Skeletal muscle cell (primary cell): ENCODE data around the gene SERPINB9.

DNA sequence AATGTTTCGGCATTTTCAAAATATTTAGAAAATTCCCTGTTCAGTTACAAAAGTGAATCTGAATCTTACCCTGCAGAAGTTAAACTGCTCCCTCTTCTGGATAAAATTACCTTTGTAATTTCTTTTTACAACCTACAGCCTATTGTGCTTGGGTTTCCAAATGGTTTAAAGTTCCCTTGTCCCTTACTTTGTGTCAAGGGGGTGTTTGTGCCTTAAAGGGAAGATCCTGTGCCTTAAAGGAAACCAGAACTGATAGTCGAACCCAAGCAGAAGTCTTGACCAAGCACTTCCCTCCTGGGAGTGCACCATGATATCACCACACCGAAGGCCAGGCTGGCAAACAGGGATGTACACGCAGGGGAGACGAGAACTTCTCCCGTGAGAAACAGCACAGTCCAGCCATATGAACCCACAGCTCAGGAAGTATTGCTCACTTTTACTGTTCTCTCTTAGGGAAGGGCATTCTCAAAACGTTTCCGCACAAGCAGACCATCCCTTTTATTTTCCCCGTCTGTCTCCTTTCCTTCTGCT lies 12.6 kb upstream of the SERPINB1 start:
- RRBS: no CpG with 5 or more reads among the region's 9 CpGs

DNA sequence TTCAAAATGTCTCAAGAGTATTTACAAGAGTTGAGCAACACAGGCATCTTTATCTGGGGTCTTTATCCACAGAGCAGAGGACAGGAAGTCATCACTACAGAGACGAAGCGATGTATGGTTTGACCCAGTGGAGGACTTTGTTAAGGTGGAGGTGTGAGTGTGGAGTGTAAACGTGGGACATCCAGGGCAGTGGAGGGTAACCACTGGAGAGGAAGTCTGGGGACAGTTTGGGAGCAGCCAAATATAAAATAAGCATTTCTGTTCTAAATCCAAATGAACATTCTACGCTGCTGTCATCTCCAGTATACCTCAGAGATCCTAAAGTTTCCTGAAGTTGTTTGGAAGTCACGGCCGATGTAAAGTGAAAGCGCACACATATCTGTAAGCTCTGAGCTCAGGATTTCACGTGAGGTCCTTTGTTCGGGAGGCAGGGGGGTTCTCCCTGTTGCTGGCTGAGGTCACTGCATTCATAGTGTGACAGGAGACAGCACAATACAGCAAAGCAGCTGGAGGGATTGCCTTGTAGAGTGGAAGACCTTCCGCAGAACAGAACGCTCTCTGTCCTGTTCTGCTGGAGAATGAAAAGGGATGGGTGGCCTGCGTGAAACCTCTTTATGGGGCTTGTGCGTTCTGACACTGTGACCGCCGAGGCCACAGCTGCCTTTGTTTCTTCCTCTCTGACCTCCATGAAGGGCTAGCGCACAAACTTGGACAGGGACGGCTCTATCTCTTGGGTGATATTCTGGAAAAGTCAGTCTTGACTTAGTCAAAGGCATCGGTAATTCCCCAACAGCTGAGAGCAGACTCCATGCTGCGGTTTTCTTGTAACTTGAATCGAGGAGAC lies 13.3 kb upstream of the SERPINB1 start:
- RRBS: no CpG with 5 or more reads among the region's 20 CpGs

GRCh38 chr6:2903151-2903790 lies at the start of gene SERPINB9:
Gene SERPINB9 (minus strand): TSS chr6:2903309.
- RRBS: 18% methylated on average over 4 of the region's 63 CpGs

DNA sequence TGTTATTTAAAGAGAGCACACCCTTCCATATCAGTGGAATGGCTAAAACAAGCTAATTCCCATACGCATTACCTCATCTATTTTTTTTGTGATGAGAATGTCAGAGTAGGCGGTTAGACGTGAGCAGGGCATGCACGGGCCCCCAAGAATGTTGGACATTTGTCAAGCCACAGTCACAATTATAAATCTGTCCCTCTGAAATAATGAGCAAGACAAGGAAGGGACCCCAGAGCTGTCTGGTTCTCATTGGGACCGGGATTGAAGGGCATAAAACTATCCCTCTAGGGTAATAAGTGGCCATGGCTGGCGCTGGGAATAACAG lies 33.0 kb downstream of the SERPINB6 start:
- RRBS: no CpG with 5 or more reads among the region's 6 CpGs

DNA sequence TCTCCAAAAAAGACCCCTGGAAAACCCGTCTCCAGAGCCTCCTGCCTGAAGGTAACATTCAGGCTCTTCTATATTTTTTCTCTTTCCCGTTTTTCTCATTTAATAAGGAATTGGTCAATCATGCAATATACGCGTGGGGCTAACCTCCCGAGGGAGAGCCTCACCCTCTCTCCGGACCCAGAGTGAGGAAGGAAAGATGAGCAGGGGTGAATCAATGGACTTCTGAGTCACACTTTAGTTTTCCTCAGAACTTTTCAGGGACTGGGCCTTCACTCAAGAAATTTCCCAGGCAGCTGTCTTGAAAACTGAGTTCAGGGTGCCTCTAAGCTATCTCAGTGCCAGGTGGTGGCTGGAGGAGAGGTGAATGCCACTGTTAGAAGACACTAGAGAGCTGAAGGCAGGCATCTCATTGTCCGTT lies 5.1 kb upstream of the SERPINB6 start:
- RRBS: no CpG with 5 or more reads among the region's 7 CpGs

- RRBS: no CpG with 5 or more reads among the region's 10 CpGs
Measured at GRCh38 chr6:2990985-2991544, 8.6 kb upstream of the NQO2 start.

DNA sequence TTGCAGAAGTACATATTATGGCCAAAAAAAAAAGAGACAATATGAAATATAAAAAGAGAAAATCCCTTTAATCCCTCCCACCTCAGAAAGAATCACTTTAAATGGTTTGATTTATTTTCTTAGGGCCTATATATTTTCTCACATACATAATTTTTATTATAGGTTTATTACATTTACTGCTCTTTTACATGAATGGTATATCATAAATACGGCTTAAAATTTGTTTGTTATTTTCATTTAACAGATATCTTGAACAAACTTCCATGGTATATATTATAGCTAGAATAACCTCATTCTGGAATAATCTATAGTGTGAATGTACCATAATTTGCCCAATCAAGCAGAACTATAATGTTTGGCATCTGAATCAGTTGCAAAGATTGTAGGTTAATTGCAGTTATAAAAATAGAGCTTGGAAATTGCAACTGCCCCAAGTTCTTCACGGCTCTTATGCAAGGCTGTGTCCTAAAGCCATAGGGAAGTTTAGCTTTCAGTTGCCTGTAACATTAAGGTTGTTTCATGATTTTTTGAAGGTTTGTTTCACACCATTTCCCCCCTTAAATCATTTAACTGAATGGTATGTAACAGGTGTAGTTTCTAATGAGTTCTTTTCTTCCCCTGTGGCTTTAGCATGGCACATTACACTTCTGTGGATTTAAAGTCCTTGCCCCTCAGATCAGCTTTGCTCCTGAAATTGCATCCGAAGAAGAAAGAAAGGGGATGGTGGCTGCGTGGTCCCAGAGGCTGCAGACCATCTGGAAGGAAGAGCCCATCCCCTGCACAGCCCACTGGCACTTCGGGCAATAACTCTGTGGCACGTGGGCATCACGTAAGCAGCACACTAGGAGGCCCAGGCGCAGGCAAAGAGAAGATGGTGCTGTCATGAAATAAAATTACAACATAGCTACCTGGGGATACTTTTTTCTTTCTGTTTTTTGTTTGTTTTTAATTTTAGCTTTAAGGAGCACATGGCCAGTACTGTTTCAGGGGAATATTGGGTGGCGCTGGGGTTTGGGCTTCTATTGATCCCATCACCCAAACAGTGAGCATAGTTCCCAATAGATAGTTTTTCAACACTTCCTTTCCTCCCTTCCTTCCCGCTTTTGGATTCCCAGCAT lies 19.5 kb downstream of the NQO2 start:
- RRBS: no CpG with 5 or more reads among the region's 10 CpGs

DNA sequence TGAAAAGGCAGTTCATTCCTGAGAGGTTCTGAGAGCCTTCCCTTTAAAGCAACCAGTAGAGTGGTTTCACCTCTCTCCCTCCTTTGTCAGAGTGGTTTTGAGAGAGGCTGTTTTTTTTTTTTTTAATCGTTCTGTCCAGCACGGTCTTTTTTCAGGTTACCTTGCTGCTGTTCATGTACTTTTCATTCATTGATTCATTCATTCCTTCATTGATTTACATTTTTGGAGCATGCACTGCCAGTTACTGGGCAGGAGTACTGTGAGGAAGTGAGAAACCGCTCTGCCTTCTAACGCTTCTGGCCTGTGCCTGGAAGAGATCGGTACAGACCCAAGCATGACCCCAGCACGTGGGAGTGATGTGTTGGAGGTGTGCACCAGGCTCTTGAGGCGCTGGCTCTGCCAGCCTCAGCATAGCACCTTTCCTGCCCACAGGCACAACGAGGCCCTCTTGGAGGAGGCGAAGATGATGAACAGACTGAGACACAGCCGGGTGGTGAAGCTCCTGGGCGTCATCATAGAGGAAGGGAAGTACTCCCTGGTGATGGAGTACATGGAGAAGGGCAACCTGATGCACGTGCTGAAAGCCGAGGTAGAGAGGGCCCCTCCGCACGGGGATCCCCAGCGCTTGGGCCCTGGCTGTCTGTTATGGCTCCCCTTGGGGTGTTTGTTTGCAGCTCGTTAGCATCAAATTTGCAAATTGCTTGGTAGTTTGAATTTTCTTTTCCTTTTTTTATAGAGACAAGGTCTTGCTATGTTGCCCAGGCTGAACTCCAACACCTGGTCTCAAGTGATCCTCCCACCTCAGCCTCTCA lies 9.3 kb downstream of the RIPK1 start:
- RRBS: no CpG with 5 or more reads among the region's 17 CpGs

GRCh38 chr6:3105309-3106060 lies 13.0 kb upstream of the BPHL start:
- RRBS: no CpG with 5 or more reads among the region's 8 CpGs

- RRBS: no CpG with 5 or more reads among the region's 34 CpGs
Measured at GRCh38 chr6:3268905-3270068, 10.5 kb downstream of the PSMG4 start.

GRCh38 chr6:3276279-3277117 lies 17.8 kb downstream of the PSMG4 start:
- RRBS: no CpG with 5 or more reads among the region's 20 CpGs

DNA sequence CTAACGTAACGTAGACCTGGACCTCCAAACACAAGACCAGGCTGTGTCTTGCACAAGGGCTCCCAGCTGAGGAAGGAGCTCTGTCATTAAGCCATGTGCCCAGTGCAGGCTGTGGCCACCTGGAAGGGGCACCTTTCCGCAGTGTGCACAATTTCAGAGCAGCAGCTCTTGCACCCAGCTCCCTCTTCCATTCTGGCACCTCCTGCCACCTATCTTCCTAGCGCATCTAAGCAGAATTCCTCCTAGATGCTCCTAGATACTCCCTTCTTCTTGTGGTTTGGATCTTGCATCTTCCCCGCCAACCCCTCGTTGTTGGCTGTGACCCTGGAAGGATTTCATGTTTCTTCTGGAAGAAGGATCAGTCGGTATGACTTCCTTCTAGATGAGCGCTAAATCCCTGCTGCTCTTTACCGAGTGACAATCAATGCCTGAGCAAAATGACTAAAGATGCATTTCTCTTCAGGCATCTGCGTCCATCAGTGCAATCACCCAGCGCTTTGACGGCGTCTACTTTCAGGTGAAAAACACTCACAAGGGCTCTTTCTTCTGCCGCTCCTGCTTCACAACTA lies 58.6 kb downstream of the PSMG4 start:
- RRBS: no CpG with 5 or more reads among the region's 14 CpGs

- RRBS: no CpG with 5 or more reads among the region's 18 CpGs
Measured at GRCh38 chr6:3340087-3340887, 81.5 kb downstream of the PSMG4 start.

DNA sequence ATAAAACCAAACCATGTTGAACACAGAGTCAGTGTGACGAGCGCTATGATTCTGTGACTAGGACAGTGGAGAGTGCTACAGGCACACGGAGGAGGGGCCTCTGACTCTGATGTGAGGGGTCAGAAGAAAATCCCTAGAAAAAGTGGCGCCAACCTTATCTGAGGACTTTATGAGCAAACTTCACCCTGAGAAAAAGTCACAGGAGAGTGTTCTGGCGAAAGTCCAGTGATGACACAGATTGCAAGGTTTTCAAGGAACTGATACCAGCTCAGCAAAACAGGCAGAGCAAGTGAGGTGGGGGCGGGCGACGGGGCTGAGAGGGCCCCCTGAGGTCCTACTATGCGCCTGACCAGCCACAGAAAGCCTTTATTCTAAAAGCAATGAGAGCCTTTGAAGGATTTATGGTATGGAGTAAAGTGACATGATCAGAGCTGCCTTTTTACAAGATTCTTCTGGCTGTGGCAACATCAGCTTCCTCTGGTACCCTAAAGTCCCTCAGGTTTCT lies 73.3 kb downstream of the SLC22A23 start:
- RRBS: no CpG with 5 or more reads among the region's 9 CpGs

- RRBS: no CpG with 5 or more reads among the region's 9 CpGs
Measured at GRCh38 chr6:3421715-3422057, 35.2 kb downstream of the SLC22A23 start.

GRCh38 chr6:3435205-3435821 lies 21.5 kb downstream of the SLC22A23 start:
- RRBS: no CpG with 5 or more reads among the region's 5 CpGs

GRCh38 chr6:3722912-3723930 lies 28.3 kb downstream of the PXDC1 start:
- RRBS: no CpG with 5 or more reads among the region's 21 CpGs

- RRBS: no CpG with 5 or more reads among the region's 15 CpGs
Measured at GRCh38 chr6:3745009-3745557, 6.4 kb downstream of the PXDC1 start.

- RRBS: no CpG with 5 or more reads among the region's 6 CpGs
Measured at GRCh38 chr6:3806286-3806661, 42.9 kb upstream of the FAM50B start.

DNA sequence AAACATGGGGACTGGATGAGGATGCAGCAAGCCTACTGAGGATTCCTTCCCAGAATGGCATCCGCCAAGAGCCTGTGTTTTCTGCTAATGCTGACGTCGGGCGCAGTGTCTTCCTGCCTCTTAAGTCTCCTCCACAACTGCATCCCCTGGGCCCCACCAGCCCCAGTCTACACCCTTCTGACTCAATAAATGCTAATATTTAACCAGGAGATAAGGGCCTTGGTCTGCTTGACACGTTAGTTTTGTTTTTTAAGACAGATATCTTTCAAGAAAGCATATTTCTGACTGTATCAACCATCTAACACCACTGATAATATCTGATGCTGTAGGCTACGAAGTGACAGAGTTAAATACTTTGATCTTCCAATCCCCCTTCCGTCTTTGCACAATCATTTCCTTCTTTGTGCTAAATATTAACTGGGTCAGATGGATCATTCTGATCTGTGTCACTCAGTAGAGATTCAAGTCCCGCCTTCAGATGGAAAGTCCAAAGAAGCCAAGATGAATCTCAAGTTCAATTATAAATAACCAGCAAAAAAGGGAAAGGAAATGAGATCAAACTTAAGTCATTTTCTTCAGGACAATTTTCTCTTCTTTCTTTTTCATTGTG lies 20.8 kb downstream of the FAM50B start:
- RRBS: no CpG with 5 or more reads among the region's 8 CpGs